Skeletal muscle satellite cell (primary cell): Measurements from ENCODE around the genes SLC48A1, C12orf54, CCDC65 and FKBP11.

DNA sequence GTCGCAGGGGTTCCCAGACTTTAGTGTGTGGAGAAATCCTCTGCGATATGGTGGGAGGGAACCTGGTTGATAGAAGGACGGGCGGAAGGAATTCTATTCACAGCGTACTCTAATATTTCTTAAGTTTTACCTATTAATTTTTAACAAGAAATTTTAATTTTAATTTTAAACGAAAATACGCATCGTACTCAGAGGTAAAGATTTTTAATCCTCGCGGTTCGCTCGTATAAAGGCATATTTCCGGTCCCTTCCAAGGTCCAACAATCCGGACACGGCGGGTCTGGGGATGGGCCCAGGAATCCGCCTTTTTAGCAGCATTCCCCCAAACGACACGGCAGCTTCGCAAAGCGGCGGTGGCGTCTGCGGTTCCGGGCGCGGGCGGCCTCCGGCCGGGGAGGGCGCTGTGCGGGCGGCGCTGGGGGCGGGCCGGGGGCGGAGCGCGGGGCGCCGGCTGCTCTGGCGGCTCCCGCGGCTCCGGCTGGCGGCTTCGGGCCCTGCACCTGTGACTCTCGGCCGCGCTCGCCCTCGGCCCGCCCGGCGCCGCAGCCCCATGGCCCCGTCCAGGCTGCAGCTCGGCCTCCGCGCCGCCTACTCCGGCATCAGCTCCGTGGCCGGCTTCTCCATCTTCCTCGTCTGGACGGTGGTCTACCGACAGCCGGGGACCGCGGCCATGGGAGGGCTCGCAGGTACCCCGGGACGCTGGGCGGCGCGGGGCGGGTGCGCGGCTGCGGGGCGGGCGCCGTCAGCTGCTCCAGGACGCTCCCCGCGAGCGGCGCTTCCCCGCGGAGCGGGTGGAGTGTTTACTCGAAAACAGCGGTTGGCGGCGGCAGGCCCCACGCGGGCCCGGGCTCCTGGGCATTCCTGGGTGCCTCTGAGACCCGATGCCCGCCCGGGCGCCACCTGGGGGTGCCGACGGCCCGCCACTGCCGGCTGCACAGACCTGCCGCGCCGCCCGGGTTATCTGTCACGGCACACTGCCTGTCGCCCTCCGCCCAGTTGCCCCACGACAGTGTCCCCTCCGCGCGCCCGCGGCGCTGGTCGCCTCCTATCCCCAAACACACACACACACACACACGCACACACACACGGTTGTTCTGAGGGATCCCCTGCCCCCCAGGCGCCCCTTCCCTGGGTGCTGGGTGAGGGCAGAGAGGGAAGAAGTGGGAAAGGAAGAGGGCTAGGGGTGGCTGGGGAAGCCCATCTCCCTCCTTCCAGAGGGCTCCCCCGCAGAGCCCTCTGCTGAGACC, at the start of gene SLC48A1:
SLC48A1 (plus strand) TSS at position 484 of the 1,247 bp plus-strand sequence.
- CAGE, long polyA plus RNA: no peak

DNA sequence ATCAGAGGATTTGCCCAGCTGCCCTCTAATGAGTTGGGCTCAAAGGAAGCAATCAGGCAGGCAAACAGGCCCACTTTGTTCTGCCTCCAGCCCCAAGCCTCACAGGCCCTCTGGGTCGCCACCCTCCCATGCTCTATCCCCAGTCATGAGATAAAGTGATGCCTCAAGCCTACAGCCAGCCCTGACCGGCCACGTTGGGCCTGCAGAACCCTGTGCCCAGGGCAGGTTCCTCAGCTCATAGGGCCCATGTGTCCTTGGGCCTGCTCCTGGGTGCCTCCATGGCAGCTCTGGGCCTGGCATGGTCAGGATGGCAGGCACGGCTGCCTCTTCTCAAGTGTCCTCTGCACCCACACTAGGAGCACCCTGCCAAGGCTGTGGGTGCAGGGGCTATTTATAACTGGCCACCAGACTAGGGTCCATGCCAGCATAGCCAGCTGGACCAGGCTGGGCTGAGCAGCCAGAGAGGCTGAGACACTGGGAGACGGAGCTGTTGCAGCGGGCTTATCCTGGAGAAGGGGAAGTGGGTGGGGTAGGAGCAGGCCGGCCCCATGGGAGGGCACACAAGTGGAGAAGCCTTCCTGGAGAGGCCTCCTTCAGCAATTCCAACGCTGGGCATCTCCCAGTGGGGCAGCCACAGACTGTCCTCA, 20.2 kb downstream of the HDAC7 start:
- CAGE, long polyA plus RNA: no peak

- CAGE, long polyA plus RNA: no peak
Measured at GRCh38 chr12:47807171-47807416, 12.6 kb downstream of the HDAC7 start.

GRCh38 chr12:47810202-47810430, 9.6 kb downstream of the HDAC7 start:
- CAGE, long polyA plus RNA: no peak

DNA sequence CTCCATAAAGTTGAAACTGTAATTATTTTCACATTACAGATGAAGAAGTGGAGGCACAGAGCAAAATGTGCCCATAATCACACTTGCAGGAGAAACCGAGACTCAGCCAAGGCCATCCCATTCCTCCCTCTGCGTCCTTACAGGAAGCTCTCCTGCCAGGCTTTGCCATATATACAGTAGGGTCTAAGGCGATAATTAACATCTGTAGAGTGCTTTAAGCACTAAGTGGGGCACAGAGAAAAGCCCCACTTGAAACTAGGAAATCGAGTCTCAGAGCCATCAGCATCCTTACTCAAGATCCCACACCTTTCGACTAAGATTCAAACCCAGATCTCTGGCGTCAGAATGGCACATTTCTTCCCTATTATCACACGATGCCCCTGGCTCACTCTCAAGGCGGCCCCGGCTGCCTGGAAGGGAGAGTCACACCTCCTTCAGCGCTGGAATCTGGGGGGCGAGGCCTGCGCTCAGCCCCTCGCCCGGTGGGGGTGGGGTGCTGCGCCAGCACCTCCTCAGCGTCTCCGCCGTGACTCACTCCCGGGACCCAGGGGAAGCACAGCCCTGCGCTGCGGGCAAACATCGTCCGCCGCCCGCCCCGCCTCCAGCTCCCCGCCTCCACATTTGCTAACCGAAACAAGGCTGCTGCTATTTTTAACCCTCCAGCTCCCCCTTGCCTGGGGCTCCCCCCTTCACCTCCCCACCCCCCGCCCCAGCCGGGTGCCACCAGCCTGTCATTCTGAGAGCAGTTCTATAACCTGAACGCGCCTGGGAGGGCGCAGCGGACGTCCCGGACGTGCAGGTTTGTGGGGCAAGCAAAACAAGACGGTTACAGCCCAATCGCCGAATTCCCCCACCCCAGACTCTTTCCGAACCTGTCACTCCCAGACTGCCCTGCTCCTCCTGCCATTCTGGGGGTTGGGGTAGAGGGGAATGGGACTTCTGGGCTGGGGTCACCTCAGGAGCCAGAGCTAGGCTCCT, 6.9 kb downstream of the HDAC7 start:
- CAGE, long polyA plus RNA: no peak

DNA sequence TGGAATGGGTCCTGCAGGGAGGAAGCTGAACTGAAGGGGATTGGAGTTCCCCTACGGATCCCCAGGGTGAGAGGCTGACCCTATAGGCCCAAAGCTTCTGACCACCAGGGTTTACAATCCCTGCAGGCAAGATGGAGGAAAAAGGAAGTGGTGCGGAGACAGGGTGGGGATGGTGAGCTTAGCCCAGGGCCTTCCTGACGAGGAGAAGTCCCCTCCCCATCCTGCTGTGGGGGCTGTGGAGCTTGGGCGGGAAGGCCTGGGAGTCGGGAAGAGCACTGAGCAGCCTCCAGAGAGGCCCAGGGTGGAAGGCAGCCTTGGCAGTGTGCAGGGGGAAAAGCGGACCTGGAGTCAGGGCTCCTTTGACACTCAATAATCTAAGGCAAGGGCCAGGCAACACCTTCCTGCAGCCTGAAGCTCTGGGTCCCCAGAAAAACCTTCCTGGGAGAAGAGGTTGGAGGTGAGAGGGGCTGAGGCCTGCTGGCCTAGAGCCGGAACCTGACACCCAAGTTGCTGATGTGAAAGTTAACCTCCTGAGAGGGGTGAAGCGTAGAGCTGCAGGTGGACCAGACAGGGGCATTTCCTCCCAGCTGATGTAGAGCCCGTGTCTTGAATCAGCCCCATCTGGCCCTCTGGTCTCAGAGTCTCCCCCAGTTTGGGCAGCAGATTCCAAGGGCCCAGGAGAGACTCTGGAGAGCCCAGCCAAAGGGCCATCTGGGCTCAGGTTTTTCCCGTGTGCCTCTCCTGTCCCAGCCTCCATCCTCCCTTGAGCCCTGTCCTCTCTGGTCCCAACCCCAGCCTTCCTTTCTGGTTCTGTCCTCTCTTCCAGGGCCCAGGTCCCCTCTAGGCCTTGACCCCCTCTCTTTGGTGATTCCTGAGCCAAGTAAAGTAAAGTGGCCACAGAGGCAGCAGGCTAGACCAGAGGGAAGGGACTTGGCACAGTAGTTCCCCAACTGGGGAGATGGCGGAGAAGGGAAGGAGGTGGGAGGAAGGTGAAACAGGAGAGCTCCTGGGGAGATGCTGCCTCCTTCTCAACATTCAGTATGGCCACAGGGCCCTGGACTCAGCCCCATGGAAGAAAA, 5.9 kb downstream of the HDAC7 start:
- CAGE, long polyA plus RNA: no peak

GRCh38 chr12:47818145-47818485, 1.6 kb downstream of the HDAC7 start:
- CAGE, long polyA plus RNA: no peak

GRCh38 chr12:47824155-47824931, 4.6 kb upstream of the HDAC7 start:
- CAGE, long polyA plus RNA: no peak

- CAGE, long polyA plus RNA: no peak
Measured at GRCh38 chr12:47912367-47912875, 7.6 kb upstream of the VDR start.

GRCh38 chr12:48184567-48185077, 1.2 kb downstream of the CCDC184 start:
- CAGE, long polyA plus RNA: no peak

DNA sequence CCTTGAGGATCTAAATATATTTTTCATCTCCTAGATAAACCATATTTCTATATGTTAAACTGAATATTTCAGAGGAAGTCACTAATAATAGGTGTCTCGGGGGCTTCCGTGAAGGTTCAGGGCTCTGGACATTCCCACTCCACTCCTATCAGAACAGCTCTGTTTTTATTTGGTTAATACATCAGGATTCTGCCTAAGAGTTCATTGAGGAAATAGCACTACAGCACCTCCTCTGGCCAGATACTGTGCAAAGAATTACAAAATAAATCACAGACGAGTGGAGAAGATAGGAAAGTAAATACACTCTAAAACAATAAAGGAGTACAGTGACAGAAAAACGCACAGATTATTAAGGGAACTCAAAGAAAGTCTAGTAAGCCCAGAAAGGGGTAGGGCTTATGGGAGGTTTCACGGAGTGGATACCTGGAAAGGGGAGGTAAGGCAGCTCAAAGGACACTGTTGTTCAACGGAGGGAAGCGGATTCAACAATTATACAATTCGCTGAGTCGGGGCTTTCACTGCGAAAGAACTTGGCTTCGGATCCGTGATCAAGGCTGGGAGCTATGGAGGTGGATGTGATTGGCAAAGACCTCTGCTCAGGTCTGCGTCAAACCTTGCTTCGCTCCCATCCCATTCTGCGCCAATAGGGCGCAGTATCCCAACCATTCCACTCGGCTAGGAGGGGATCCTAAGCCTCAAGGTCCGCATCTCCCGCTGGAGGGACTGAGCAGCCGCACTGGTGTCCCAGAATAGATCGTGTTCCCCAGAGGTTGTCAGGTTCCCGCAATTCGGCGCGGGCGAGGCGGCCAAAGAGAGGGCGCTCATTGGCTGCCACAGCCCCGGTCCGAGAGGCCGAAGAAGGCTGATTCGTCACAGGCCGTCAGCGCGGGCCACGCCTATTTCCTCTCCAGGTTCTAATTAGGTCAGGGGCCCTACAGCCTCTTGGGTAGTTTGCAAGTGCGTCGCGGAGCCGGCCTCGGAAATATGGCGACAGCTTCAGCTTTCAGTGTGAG, 5.4 kb downstream of the OR10AD1 start:
- CAGE, long polyA plus RNA: no peak

- CAGE, long polyA plus RNA: no peak
Measured at GRCh38 chr12:48351797-48352214, 1.1 kb upstream of the ZNF641 start.

DNA sequence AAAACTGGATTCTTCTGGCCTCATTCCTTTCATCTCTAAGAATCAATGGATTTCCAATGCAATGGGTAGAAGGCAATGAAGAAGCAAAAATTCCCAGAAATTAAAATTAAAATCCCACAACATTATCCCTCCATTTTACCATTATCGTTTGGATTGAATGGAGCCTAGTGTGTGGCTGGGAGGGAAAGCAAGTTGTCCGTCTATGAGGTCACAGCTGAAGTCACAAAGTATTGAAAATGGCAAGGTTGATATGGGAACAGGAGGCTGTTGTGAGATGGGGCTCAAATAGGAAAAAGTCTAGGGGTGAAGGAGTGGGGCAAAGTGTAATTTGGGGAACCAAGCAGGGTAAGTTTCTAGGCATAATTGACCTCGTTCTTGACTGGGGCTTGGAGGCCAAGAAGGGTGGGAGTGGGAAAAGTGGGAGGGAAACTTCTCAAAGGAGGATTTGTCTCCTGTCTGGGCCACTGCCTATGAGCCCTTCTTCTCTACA, at the start of gene C12orf54:
C12orf54 (plus strand) TSS at position 267 of the 490 bp plus-strand sequence.
- CAGE, long polyA plus RNA: no peak

DNA sequence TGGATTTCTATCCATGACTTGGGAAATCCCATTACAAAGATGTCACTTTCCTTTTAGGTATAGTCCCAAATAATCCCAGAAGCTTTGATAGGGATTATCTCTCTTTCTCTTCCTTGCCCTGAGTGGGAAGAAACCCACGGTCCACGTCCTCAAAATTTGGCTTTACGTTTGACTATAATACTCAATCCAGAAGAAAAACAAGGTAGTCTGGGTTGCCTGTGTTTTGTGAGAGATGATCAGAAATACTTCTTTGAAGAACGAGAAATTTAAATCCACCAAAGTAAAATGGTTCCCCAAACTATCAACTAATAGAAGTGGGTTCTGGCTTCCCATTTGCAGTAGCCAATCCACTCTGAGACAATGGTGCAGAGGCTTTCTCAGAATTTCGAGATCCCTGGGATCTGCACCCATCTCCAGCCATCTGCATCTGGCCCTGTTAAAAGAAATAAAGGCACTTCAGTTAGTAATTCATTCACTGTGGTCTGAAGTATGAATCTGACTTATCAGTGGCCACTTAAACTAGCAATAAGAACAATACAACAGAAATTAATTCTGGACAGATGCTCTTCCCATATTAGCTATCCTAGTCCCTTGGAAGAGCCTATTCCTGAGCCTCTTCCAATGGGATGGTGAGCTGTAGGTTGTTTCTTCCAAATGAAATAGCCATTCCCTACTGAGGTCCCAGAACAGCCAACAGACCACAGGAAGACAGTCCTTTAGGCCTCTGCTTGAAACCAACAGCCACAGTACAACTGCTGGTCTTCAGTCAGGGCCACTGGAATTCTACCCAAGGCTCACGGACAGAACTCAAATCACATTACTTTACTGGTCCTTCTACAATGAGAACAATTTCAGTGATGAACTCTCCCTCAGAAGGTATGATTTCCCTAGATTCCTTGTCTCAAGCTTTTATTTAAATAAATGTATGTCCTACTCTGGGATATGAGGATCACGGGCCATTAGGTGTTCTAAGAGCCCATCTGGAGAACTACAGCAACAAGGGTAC, 28.0 kb downstream of the KANSL2 start:
- CAGE, long polyA plus RNA: no peak

- CAGE, long polyA plus RNA: no peak
Measured at GRCh38 chr12:48814613-48815077, 3.7 kb upstream of the CACNB3 start.

GRCh38 chr12:48856783-48857001, 4.7 kb upstream of the DDX23 start:
- CAGE, long polyA plus RNA: no peak

DNA sequence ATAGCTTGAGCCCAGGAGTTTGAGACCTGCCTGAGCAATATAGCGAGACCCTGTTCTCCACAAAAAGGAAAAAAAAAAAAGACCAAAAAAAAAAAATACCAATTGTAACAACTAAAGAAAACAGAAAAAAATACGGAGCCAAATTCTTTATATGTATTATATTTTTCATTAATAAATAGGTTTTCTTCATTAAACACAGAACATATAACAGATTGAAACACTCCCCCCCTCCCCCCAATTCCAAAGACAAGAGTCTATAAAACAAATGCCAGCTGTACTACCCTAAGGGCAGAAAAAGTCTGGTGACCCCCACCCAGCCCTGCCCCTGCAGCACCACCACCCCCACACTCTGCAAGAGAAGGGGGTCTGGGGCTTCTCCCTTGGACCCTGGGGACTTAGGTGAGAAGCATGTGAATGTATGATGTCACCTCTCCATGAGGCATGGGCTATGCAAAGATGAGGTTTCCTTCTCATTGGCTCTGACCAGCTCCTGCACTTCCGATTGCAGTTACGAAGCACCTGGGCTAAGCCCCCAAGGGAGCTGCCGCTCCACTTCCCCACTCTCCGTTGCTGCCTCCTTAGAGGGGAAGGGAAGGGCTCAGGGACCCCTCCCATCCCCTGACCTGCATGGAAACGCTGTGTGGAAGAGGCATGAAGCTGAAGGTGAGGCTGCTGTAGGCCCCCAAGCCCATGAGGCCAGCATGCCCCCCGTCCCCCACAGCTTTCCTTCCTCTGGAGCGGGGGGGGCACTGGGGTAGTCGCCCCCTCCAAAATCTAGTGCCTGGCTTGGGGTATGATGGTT, 5.2 kb upstream of the DDX23 start:
- CAGE, long polyA plus RNA: no peak

- CAGE, long polyA plus RNA: no peak
Measured at GRCh38 chr12:48903244-48904552, at the start of gene CCDC65. CCDC65 (plus strand) TSS chr12:48904133.

- CAGE, long polyA plus RNA: start-site peak on the minus strand at chr12:48925486-48925522, 872 and 455 reads in 2 replicates
Measured at GRCh38 chr12:48925291-48925880, at the start of gene FKBP11. FKBP11 (minus strand) TSS chr12:48925492.

- CAGE, long polyA plus RNA: no peak
Measured at GRCh38 chr12:48933750-48934614, 8.7 kb upstream of the FKBP11 start.